ENCODE data around the gene PAN3.

GRCh38 chr13:25312461-25313095 lies 11.2 kb downstream of the NUP58 start:
- RRBS = no CpG with 5 or more reads among the region's 8 CpGs

DNA sequence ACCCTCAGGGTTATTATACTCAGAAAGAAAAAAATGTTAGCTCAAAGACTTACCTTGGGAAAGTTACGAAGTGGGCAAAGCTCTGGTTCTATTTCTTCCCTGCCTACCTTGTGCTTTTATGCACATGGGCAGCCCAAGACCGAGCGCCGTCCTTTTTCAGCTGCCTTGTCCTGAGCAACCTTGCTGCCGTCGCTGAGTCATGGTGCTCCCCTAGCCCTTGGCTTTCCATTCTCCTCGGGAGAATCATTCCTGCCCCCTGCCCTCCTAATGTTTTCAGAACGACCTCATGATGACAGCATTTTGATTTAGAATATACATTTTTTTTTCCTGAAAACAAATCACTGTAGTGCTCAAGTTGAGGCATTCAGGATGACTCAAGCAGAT lies 279.9 kb downstream of the SHISA2 start:
- RRBS = no CpG with 5 or more reads among the region's 8 CpGs

- RRBS = no CpG with 5 or more reads among the region's 8 CpGs
These were observed 163.6 kb downstream of the SHISA2 start for GRCh38 chr13:25888049-25888756.

DNA sequence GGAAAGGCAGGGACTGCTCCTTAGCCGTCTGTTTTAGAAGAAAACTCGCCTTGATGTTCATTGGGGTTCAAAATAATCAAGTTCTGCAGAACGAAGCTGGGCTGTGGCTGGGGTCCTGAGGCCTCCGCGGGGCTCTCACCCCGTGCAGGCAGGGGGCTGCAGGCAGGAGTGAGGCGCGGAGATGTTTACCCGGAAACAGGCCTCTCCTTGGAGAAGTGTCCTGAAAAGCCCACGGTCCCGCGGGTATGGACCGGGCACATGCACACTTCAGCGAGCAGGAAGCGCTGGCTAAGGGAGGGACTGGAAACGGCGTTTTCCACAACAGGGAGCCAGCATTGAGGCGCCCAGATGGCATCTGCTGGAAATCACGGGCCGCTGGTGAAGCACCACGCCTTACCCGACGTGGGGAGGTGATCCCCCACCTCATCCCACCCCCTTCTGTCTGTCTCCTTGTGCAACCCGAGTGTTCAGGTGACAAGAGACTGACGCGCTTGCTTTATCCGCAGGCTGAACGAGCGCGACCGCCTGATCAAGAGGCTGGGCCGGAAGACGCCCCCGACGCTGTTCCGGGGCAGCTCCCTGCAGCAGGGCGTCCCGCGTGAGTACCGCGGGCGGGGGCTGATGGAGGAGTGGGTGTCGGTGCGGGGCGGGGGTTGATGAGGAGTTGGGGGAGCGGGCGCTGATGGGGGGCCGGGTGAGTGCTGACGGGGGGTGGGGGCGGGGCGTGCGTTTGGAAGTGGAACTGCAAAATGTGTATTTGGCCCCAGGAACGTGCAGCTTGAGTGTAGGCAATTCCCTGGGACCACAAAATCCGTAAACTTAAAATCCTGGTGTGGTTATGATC lies 39.6 kb downstream of the SHISA2 start:
- RRBS = 22% methylated on average over 5 of the region's 54 CpGs

DNA sequence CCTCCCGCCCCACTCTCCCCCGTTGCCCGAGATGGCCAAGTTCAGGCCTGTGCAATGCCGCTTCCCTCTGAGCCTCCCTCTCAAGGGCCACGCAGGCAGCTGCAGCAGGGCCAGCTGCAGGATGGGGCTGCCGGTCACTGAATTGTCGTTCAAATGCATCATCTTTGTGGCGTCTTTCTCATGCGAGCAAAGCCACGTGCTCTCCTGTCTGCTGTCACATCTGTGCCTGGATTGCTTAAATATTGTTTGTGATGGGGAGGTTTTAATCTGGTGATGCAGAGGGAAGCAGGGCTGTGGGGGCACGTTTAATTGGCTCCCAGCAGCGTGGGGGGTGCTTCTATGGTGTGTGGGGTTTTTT lies 26.6 kb downstream of the SHISA2 start:
- RRBS = no CpG with 5 or more reads among the region's 12 CpGs

DNA sequence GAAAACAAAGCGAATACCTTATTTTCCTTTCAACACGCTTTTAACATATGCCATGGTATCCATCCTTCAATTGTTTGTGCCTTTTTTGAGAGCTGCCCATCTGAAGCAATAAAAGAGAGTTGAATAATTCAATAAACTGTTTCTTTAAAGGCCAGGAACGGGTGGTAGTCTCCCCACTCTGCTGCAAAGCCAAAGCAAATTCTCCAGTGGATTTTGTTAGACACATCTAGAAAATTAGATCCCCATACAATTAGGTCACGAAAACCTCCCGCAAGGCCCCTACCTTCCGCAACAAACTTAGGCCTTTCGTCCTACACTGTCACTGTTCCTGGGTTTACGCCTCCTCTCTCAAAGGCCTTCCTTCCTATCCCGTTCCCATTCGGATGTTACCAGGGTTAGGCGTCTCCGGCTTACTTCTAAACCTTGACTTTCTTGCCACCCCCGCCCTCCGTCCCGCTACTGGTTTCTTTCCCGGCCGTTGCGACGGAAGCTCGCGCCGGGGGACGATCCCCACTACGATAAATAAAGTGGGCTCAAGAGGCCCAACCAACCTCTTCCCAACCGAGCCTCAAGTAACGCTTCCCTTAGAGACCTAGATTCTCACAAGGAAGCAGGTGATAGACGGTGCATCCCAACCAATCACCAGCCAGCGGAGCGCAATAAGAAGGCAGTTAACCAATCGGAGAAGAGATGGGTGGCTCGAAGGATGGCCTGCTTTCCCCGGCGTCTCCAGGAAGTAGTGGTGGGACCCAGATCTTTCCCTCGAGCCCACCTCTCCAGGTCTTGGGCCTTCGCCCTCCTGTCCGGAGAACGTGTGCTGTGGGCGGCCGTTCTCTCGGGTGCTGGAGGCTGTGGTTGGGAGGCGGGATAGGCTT lies 646 bp downstream of the RNF6 start:
- RRBS = 1% methylated on average over 14 of the region's 41 CpGs

DNA sequence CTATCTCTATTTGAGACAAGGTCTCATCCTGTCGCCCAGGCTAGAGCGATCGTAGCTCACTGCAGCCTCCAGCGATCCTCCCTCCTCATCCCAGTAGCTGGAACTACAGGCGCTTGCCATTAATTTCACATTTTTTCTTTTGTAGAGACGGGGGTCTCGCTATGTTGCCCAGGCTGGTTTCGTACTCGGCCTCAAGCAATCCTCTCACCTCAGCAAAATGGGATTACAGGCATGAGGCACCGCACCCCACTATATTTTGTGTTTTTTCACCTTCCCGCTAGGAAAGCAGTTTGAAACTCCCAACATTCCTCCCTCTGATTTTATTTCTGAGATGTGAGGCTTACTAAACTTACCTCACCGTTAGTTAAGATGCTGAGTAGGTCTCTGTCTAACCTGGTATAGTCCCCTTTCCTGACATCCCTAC lies 560 bp upstream of the RNF6 start:
- RRBS = no CpG with 5 or more reads among the region's 12 CpGs

GRCh38 chr13:27018645-27019123 lies 152.9 kb downstream of the USP12 start:
- RRBS = 88% methylated on average over 2 of the region's 12 CpGs

GRCh38 chr13:27042964-27043364 lies 128.6 kb downstream of the USP12 start:
- RRBS = no CpG with 5 or more reads among the region's 6 CpGs

GRCh38 chr13:27099437-27099943 lies 72.1 kb downstream of the USP12 start:
- RRBS = no CpG with 5 or more reads among the region's 2 CpGs

GRCh38 chr13:27250653-27251048 lies 707 bp upstream of the RPL21 start:
- RRBS = no CpG with 5 or more reads among the region's 4 CpGs

DNA sequence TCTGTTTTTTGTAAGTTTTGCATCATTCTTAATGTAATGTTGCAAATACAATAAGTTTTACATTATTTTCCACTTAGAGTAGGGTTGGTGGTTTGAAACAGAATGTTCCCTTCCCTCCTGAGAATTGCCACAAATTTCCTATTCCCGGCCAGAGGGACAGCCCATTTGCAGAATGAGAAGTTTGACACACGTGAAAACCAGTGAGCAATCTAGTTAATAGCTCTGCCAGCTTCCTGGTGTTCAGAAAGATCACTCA lies 28.1 kb downstream of the RASL11A start:
- RRBS = no CpG with 5 or more reads among the region's 2 CpGs

DNA sequence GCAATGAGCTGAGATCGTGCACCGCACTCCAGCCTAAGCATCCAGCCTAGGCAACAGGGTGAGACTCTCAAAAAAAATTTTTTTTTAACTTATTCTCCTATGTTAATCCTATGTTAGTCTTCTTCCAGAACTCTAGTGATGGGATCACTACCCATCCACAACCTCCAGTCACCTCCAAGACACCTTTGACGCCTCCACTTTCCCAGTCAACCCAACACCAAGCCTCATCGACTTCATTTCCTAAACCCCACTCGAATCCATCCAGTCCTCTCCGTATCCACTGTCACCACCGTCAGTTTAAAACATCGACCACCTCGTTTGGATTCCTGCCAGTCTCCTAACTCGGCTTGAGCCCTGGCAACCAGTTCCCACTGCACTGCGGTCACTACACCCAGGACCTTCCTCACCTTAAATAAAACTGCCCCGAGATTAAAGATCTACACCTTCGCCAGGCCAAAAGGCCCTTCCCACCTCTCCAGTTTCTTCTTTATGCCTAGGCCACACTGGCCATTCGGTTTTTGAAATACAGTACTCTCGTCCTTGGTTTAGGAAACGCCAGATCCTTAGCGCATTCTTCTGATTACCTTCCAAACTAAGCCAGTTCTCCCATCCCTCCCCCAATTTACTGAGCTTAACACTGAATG lies 1.3 kb downstream of the MTIF3 start:
- RRBS = no CpG with 5 or more reads among the region's 17 CpGs

- RRBS = no CpG with 5 or more reads among the region's 7 CpGs
These were observed 5.2 kb upstream of the MTIF3 start for GRCh38 chr13:27455648-27455898.

GRCh38 chr13:27569041-27569580 lies 51.2 kb downstream of the LNX2 start:
- RRBS = no CpG with 5 or more reads among the region's 6 CpGs

GRCh38 chr13:27853172-27853648 lies 60.9 kb downstream of the GSX1 start:
- RRBS = no CpG with 5 or more reads among the region's 14 CpGs

DNA sequence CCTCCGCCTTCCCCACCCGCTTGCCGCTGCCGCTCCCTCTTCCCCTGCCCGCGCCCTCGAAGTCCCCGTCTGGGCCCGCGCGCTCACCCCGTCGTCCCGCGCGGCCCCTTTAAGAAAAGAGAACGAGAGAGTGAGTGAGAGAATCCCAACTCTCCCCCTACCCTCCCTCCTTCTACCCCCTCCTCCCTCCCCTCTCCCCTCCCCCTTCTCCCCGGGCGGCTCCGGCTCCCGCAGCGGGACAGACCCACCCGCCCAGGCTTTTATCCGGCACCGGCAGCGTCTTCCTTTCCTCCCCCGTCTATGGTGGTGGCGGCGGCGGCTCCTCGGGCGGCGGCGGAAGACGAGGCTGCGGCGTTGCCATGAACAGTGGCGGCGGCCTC lies at the start of gene PAN3:
Gene PAN3 (plus strand): TSS at position 247 of the 380 bp plus-strand sequence.
- RRBS = 4% methylated on average over 5 of the region's 39 CpGs

- RRBS = no CpG with 5 or more reads among the region's 2 CpGs
These were observed 49.8 kb downstream of the PAN3 start for GRCh38 chr13:28188164-28188583.

DNA sequence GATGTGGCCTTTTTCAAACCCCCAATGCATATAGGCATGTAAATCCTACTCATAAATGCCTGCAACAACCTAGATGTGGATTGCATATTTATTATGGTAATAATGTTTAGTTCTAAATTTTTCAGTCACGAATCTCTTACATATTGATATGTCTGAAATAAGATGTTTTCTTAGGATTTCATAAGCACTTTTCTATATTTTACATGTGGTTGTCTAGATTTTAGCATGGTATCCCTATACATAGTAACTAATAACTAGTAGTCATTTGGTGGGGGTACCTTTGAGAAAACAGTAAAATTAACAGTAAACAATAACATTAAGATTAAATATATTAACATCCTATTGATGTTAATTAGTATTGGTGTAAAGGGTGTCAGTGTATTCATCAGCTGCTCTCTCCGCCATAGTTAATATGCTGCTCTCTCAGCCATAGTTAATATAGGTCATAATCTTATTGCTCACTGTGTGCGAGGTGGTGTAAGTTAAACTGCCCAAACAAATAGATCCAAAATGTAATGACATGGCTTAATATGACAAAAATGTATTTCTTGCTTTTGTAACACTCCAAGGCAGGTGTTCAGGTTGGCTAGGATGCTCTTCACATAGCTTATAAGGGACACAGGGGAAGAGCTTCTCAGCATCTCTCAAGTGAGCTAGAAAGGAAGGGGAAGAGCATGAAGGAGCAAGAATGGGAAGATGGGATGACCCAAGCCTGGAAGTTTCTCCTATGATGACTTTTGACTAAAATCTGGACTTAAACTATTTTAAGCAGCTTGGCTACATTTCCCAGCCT lies 90.2 kb downstream of the PAN3 start:
- RRBS = no CpG with 5 or more reads among the region's 3 CpGs

Data from non-pigmented ciliary epithelial cell (primary cell).